Caco-2 (cell line): ENCODE measurements around a stretch of chr9.

DNA sequence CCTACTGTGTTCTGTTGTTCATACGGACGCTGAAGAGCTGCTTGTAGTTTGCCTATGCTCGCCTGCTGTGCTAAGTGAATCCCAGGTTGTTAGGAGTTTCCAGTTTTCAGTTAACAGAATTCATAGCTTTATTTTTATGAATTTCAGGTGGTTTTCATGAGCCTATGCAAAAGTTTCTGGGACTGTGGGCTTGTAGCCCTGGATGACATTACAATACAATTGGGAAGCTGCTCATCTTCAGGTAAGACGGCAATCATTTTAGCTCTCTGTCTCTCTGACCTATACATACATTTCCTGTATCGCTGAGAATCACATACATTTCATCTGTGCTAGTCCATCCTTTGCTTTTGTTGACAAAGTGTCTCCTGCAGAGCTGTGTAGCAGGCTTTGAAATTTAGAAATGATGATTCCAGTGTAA is 90.2 kb upstream of the SMC5 start:
- PRO-cap: no peak
- RRBS: no CpG with 5 or more reads among the region's 5 CpGs

DNA sequence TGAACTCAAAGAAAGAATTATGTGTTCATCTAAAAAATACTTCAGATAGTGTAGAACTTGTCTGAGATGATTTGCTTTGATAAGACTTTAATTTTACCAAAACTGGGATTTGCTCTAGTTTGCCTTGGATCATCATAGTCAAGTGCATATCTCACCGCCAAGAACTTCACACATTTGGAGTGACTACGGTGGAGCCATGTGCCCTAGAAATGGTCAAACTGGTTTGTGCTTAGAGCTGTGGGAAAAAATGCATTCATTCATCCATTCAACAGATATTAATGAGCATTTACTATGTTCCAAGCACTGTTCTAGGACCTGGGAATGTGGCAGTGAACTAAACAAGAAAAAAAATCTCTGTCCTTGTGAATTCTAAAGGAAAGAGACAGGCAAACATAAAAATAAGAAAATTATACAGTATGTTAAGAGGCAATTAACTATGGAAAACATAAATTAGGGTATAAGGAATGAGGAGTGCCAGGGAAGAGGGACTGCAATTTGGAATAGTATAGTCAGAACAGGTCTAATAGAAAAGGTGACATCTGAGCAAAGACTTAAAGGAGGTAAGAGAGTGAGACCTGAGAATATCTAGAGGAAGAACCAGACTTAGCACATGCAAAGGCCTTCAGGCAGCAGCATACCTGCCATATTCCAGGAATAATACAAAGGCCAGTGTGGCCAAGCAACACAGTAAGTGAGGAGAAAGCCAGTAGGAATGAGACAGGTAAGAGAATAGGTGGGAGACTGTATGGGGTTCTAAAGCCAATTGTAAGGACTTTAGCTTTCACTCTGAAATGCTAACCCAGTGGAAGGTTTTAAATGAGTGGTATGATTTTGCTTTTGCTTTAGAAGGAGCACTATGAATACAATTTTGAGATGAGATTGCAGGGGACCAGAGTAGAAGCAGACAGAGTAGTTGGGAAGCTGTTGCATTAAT is 44.8 kb upstream of the SMC5 start:
- PRO-cap: no peak
- RRBS: no CpG with 5 or more reads among the region's 2 CpGs

GRCh38 chr9:70221695-70222307 is 37.0 kb upstream of the SMC5 start:
- PRO-cap: no peak
- RRBS: no CpG with 5 or more reads among the region's 2 CpGs

- PRO-cap: no peak
- RRBS: no CpG with 5 or more reads among the region's 7 CpGs
These were observed 43.2 kb downstream of the SMC5 start for GRCh38 chr9:70302051-70302400.

- PRO-cap: no peak
- RRBS: no CpG with 5 or more reads among the region's 3 CpGs
These were observed 25.5 kb upstream of the KLF9 start for GRCh38 chr9:70439932-70440477.

DNA sequence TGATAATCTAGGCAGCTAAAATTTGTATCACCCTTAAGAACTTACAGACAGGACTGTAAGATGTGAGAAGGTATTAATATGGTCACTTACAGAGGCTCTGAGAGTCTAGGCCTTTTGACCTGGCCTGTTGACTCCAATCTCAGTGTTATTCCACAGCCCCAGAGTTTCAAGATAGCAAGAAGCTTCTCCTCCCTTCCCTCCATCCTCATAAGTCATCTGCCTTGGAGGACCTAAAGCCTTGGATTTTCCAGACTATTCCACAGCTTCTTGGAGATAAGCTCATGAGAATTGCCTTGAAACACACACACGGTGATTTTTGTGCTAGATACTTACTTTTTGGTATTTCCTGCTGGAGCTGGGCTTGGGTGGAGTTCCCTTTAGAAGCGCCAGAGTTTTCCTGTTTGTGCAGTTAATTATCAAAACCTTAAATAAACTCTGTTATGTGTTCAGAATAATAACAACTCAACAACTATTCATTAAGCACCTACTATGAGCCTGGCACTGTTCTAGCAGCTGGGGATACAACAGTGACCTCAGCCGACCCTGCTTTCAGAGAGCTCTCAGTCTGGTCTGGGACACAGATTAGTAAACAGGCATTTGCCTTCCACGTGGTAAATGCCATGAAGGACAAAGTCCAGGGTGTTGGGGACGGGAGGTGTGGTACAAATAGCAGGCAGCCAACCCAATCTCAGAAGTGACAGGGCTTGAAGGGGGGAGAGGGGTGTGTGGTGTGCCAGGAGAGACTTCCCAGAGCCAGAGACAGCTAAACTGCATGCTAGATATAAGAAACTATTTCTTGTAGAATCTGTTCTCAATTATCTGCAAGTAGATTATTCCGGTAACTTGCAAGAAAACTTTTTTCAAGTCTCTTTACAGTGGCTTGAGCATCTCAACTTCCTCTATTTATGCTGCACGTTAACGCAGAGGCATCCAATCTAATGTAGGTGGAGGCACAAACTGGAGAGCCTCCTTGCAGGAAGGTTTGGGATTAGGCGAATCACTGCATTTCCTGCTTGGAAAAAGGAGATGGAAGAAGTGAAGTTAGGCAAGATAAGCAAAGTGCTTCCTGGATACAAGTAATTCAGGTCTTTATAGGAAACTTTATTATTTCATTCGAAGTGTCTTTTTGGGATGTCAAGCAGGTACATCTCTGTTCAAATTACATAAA is 55.9 kb upstream of the KLF9 start:
- PRO-cap: no peak
- RRBS: no CpG with 5 or more reads among the region's 10 CpGs

GRCh38 chr9:70484489-70484990 is 70.1 kb upstream of the KLF9 start:
- PRO-cap: no peak
- RRBS: no CpG with 5 or more reads among the region's 4 CpGs

DNA sequence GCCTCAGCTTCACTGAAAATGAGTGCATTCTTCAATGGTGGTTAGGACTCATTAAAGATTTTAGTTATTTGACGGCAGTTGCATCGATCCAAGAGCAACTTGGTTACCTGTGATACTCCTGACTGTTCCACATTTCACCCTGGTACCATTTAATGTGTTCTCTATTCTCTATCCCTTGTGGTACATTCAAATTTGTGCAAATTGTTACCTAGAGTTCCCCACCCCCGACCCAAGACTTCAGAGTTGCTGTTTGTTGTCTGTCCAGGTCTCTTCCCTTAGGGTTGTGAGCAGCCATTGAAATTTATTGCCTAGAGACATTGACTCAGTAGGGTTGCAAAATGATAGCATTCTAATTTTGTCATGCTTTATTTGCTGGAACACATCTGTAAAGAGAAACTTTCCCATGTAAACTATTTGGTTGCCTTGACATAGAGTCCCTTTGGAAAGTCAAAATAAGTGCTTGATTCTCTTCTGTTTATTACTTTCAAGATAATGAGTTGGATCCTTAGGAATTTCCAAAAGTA is 91.6 kb upstream of the KLF9 start:
- PRO-cap: no peak
- RRBS: no CpG with 5 or more reads among the region's 3 CpGs

GRCh38 chr9:70600481-70600854 is 186.0 kb upstream of the KLF9 start:
- PRO-cap: no peak
- RRBS: no CpG with 5 or more reads among the region's 1 CpG

DNA sequence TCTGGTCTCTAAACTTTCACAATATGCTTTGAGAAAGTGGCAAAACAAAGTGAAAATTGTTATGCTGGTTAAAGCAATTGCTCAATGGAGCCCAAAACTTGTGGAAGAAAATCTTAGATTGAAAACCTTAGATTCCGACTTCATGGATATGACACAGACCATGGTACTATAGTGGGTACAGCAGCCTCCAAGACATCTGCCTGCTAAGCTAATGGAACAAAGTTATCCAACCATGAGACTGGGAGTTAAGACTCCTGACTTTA is 160.6 kb downstream of the CEMIP2 start:
- PRO-cap: no peak
- RRBS: no CpG with 5 or more reads among the region's 1 CpG

DNA sequence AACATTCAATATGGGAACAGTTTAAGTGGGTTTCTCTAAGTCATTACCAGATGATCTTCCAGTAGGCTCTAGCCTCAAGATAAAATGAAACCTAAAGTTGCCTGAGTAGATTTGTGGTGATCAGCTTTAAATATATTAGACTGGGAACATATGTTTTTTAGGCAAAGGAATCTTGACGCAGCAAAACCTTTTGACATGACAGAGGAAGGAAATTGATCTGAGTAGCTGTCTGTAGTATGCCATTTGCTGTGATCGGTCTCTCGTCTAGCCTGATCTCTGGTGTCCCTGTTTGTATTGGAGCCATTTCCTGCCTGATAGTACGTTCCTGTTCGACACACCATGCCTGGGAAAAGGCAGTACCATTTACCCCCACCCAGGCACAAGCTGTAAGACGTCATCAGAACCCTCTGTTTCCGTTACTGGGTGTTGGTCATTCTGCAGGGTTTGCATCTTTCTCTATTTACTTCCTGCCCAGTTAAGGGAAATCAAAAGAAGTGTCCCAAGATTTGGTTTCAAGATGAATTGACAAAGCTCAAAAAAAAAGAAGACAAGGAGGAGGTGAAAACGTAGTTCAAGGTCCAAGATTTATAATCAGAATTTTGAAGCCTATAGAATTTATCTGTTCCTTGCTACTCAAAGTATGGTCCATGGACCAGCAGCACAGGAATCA is 129.7 kb downstream of the CEMIP2 start:
- PRO-cap: no peak
- RRBS: no CpG with 5 or more reads among the region's 8 CpGs

DNA sequence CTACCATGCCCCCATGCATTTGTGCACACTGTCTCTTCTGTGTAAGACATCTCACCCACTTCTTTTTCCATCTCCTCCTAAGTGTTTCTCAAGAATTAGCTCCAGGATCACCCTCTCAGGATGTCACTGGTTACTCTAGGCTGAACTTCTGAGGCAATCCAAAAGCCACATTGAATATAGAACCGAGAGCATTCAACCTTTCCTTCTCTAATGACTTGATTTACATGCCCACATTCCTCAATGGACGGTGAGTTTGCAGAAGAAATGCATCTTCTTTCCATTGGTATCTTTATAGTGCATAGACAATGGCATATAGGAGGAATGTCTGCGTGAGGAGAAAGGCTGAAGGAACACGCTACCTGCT is 68.6 kb downstream of the CEMIP2 start:
- PRO-cap: no peak
- RRBS: no CpG with 5 or more reads among the region's 4 CpGs

GRCh38 chr9:71711870-71712166 is 56.5 kb downstream of the CEMIP2 start:
- PRO-cap: no peak
- RRBS: no CpG with 5 or more reads among the region's 6 CpGs

DNA sequence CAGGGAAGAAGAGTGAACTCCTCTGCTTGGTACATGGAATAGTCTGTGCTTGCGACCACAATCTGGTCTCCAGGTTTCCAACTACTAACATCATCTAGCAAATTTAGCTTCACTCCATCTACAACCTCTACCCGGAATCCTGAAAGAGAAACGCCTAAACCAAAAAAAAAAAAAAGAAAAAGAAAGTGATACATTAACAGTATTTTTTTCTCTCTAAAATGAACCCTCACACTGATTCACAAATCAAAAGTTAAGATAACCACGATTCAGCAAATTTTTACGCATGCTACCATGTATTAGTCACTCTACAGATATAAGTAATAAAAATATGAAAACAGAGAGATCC is 33.5 kb downstream of the CEMIP2 start:
- PRO-cap: no peak
- RRBS: no CpG with 5 or more reads among the region's 5 CpGs

GRCh38 chr9:71896860-71897105 is 14.2 kb downstream of the ABHD17B start:
- PRO-cap: no peak

- PRO-cap: no peak
These were observed 13.3 kb downstream of the ABHD17B start for GRCh38 chr9:71897612-71898078.

GRCh38 chr9:72043694-72044509 is 16.5 kb downstream of the C9orf57 start:
- PRO-cap: no peak
- RRBS: no CpG with 5 or more reads among the region's 5 CpGs

DNA sequence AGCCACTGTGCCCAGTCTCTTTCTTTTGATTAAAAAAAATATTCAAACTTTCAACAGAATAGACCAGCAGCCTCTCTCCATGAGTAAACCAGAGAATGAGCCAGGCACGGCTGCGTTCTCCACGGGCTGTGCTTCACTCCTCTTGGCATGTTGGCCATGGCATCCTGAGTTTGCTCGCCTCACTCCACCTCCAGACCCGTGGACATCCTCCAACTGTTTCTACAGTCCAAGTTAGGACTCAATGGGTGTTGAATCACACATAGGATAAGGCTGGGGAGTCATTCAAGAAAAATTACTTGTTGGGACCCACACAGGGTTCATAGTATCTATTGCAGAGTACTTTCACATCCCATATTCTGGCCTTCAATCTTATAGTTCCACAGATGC is 20.0 kb upstream of the GDA start:
- PRO-cap: no peak
- RRBS: no CpG with 5 or more reads among the region's 5 CpGs

DNA sequence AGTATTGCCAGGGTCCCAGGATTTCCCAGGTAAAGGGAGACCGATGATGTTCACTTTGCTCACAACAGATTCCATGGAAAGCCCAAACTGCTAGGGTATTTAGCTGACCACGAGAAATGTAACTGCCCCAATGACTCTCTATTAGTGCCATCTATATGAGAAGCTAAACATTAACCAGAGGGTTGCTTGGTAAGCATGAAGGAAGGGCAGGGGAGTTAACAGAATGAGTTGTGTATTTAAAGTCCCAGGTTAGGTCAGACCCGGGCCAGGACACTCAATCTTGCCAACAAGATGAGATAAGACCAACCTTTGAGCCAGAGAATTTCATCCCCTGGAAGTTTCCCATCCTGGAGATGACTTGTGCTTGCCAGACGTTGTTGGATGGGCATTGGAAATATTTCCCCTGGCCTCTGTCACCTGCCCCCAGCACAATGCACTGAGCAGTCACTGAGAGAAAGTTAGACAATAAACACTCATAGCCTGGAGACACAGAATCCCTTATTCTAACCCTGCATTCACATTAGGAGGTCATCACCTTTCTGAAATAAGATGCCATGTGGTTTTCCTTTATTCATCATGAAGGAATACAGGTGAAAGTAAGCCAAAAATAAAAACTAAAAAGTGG is 19.5 kb upstream of the GDA start:
- PRO-cap: no peak
- RRBS: no CpG with 5 or more reads among the region's 4 CpGs

DNA sequence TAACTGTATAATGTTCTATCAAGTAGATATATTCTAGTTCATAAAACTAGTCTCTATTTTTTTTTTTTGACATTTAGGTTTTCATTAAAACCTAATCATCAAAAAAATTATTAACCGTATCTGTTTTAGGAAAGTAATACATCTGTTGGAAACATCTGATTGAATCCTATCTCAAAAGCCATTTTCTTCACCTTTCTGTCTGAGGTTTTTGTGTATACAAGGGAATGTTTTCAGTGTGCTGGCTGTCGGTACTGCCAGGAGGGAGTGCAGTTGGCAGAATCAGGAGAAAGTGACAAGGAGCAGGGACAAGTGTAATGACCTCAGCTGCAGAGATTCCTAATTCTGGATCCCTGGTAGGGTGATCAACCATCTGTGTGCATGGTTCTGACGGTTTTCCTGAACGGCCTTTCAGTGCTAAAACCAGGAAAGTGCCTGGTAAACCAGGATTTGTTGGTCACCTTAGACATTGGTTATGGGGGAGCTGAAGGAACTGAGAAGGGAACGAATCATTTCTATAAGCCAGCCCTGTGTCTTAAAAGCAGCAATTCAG is 1.6 kb upstream of the GDA start:
- PRO-cap: no peak
- RRBS: no CpG with 5 or more reads among the region's 5 CpGs